ENCODE measurements around a stretch of chr1.

DNA sequence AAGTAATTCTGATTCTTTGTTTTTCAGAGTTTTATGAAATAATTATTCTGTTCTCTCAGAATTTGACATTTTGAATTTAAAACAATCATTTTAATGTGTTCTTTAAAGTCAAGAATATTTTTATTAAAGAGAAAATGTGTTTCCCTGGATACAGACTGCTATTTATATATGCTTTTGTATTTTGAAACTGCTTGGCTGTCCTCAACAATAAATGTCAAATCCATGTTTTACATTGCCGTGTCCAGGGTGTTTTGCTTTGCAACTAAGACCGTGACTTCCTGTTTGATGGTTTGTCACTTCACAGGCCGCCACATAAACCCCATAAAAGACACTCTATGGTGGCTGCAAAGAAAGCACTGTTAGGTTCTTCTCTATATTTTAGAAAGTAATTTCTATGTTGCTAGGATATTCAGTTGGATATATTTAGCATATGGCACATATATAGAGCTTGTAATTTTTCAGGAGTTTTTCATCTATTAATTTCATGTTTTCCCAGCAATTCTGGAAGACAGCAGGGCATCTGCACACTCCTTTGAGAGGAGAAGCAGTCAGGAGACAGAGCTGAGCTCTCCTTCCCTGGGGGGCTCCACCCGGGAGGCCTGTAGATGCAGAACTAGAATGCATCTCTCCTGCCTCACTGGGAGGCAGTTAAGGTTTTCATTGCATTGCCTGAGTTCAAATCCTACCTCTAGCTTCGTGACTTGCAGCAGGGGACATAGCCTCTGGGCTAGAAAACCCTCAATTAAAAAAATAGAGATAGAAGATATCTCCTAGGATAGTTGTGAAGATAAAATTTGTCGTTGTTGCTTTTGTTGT, 33.1 kb downstream of the PRDM2 start:
- PRO-cap, result no peak

DNA sequence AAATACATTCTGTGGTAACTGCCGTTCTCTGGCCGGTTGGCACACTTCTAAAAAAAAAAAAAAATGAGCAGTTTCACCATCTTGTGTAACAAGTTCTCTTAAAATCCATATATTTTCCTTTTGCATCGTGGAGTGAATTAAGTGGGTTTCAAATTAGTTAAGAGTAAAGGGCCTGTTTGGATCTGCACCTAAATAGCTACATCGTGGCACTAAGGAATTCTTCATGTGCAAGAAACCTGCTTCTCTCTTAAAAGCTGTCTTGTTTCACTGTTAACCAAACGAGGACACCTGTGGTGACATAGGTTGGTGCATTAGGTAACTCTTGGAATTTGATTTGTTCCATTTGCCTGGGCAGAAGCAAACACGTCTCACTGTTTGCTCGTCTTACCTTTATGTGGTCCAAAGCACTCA, 60.8 kb downstream of the PRDM2 start:
- PRO-cap, result no peak

- PRO-cap, result no peak
Measured at GRCh38 chr1:13799559-13800220, 99.7 kb downstream of the PRDM2 start.

GRCh38 chr1:13801557-13802139, 101.7 kb downstream of the PRDM2 start:
- PRO-cap, result no peak

- PRO-cap, result unidirectional peak, minus-strand start at chr1:13829551
Measured at GRCh38 chr1:13829407-13829910, 129.5 kb downstream of the PRDM2 start.

- PRO-cap, result no peak
Measured at GRCh38 chr1:13927311-13927906, 227.4 kb downstream of the PRDM2 start.

GRCh38 chr1:14304143-14305034, 294.1 kb upstream of the KAZN start:
- PRO-cap, result no peak

DNA sequence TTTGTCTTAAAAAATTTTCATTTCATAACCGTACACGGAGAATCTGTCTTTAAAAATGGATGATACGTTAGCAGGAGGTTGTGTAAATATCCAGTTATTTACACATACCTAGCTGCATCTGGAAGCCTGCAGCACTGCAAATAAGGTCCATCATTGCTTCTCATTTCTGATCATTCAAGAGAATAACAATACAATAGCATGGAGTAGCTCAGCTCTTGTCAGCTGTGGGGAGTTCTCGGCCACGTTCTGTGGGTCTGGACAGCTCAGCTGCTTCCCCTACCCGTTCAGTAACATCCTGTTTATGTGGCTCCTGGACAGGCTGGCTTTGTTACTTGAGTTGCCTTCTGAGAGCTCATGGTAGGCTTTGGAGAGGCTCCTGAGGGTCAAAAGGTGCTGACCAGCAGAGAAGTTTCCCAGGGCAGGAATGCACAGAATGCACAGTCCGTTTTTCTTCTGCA, 35.9 kb downstream of the KAZN start:
- PRO-cap, result no peak

DNA sequence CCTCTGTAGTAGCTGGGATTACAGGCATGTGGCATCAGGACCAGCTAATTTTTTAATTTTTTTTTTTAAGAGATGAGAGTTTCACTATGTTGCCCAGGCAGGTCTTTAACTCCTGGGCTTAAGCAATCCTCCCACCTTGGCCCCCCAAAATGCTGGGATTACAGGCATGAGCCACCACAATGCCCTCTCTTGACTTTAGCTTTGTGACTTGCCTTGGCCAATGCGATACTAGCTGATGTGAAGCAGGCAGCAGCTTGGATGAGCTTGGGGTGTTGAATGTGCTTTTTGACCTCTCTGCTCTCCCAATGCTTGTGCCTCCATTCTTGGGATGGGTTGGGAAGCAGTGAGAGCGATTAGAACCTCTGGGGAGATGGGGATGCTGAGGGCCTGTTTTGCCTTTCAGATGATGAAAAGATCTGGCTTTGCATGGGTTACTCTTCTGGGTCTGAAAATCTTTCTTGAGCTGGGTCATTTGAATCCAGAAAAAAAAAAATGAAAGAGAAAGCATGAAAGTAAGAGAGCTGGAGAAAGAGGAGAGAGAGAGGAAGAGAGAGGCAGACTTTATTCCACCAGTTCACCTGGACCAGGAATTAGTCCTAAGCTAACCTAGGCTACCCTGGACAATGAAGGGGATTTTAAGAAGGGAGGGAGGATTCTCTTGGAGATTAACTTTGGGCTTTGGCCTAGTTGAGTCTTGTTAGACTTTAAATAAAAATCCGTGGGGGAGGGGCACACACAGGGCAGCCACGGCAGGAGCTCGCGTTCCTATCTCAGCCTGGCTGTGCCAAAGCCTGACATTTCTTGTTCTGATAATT, 160.1 kb downstream of the KAZN start:
- PRO-cap, result no peak

GRCh38 chr1:14765129-14766276, 167.0 kb downstream of the KAZN start:
- PRO-cap, result no peak

DNA sequence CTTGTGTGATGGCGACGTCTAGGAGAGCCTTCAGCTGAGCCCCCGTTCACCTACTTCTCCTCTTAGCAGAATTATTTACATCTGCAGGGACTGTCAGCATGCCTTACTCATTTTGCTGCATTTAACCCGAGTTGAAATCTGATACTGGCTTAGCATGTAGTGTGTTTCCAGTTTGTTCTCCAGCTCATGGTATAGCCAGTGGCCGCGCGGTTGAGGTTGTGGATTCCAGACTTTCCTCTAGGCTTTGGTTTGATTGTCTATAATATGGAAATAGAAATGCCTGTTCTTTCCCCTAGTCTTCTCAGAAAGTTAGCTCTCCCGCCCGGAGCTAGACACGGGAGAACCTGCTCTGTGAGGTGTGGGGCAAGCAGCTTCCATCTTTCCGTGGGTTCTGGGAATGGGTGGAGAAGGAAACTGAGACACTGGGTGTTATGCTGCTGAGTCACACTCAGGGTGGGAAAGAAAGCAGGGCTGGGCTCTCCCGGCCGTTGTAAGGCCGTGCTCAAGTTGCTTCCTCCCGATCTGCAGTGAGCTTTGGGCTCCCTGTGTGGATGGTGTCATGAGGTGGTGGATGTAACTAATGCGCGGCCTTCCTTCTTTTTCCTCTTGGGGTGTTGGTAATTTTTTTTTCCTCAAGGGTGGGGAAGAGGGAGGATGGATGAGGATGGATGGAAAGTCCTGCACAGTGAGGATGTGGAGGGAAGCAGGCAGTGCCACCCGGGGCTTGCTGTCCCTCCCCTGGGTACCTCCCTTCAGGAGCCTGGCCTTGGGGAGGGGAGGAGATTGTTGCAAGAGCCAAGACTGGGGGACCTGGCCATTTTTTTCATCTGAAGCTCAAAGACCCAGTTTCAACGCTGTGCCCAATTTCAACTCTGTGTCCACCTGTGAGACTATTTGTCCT, 206.7 kb upstream of the TMEM51 start:
- PRO-cap, result bidirectional peak, plus-strand start at position 520 of the sequence, minus-strand start at position 393 of the sequence

DNA sequence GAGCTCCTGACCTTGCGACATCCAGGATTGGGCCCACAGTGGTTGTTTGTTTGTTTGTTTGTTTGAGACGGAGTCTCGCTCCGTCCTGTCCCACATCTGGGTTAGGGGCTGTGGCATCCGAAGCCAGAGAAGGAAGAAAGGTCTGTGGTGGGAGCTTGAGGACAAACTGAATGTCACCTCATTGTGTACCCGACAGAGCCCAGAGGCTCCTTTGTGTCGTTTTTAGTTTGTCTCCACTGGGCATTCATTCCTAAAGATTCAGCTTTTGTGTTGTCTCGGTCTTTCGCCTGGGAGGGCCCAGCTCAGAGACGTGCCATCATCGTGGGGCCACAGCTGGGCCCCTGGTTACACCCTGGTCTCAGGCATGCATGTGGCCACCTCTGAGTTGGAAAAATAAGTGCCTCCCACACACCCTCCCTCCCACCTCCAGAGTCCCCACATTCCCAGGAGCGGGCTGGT, 125.7 kb upstream of the TMEM51 start:
- PRO-cap, result no peak

DNA sequence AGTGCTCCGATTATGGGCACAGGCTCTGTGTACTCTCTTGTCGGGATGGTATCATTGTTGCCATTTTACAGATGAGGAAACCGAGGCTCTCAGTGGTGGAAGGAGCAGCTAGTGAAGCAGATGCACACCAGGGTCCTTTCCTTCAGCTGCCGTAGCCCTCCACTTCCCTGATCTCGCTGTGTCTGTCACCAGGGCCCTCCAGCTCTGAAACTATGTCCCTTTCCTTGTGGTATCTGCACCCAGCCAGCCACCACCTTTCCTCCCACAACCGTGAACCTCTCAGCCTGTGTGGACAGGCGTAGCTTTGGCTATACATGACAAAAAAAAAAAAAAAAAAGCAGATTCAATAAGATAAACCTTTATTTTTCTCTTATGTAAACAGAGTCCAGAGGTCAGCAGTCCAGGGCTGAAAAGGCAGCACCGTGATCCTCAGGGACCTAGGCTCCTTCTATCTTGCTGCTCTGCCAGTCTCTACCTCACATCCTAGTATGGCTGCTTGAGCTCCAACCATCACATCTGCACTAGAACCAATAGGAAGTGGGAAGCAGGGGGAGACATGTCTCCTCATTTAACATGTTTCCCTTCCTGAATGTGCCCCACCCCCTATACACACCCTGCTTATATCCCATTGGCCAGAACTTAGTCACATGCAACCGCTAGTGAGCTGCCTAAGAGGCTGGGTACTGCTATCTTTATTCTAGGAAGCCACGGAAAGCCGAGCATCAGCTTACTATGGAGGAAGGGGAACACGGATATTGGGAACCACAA, 44.3 kb downstream of the TMEM51 start:
- PRO-cap, result unidirectional peak, plus-strand start at position 695 of the sequence

DNA sequence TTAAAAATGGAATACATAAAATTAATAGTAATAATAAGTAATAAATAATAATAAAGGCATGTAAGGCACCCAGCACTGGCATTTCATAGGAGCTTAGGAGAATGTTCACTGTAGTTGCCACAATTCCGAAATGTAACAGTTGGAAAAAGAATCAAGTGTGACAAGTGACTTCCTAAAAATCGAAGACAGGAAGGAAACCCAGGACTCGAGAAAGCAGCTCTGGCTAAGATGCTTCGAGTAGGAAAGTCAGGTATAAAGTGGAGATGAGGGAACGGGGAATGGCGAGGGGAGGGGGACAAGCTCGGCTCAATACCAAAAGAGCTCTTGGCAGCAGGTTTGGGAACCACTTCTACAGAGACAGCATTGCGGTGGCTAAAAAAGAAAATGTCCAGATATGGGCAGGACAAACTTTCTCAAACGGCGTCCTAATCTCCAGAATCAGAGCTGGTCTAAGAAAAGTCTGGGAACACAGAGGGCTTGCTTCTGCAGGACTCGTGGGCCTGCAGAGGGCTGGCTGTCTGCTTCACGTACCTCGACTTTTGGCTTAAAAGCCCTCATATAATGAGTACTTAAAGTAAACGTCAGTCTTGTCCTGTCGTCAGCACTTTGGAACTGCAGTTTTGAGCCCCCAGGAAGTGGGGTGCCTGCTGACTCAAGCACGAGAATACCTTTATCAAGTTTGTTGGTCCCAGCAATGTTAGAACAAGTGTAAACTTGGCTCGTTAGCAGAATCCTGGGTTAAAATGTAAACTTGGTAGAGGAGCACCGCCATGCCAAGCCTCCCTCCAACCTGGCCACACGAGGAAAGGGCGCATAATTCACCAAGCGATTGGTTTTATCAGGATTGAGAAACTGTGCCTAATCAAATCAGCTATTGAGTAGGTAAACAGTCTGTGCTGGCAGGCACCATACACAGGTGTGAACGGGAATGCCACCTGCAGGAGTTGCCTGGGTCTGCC, 45.3 kb upstream of the FHAD1 start:
- PRO-cap, result unidirectional peak, minus-strand start at position 608 of the sequence

DNA sequence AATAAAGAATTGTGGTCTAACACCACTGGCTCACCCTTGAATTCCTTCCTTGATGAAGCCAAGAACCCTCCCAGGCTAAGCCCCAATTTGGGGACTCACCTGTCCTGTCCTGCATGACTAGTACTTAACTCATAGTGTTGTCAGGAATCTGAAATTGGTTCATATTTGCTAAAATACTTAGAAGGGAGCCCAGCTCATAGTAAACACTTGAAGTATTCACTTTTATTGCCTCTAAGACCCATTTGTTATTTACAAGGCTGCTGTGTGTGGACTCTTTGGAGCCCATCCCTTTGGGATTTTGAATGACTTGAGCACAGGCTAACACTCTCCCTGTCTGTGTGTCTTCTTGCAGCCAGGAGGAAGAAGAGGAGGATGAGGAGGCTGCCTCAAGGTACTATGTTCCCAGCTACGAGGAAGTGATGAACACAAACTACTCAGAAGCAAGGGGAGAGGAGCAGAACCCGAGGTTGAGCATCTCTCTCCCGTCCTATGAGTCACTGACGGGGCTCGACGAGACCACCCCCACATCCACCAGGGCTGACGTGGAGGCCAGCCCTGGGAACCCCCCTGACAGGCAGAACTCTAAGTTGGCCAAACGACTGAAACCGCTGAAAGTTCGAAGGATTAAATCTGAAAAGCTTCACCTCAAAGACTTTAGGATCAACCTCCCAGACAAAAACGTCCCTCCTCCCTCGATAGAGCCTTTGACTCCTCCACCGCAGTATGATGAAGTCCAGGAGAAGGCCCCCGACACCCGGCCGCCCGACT, 27.9 kb upstream of the FHAD1 start:
- PRO-cap, result no peak

- PRO-cap, result unidirectional peak, minus-strand start at chr1:15340493
Measured at GRCh38 chr1:15340305-15340818, 69.3 kb upstream of the EFHD2 start.

DNA sequence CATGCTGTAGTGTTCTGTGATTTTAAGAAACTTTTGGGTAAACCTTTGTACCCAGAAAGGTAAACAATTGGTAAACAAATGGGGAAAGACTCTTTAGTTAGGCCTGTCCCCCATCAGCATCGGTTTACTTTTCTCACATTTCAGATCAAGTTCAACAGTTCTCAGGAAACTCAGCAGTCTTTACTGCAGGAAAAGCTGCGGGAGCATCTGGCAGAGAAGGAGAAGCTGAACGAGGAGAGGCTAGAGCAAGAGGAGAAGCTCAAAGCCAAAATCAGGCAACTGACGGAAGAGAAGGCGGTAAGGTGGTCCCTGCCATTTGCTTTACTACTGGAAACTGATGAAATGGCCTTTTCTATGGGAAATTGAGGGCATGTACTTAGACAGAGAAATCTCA, 68.1 kb upstream of the EFHD2 start:
- PRO-cap, result no peak

- PRO-cap, result no peak
Measured at GRCh38 chr1:15356065-15356492, 53.6 kb upstream of the EFHD2 start.

DNA sequence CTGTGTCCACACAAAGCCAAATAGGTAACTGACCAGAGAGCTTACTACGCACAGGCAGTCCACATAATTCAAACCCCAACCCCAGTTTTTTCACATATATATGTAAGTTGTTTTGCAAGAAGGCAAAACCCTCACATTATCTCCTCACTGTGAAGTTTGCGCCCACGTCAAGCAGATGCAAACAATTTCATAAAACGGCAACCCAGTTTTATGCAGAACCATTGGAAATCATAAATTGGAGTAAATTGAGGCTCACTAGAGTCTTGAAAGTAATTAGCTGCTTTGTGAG, 1.8 kb upstream of the EFHD2 start:
- PRO-cap, result no peak

- PRO-cap, result no peak
Measured at GRCh38 chr1:15408862-15409356, 779 bp upstream of the EFHD2 start.